Thoracic aorta endothelial cell (primary cell): ENCODE data around the genes CNGB1 and USB1.

DNA sequence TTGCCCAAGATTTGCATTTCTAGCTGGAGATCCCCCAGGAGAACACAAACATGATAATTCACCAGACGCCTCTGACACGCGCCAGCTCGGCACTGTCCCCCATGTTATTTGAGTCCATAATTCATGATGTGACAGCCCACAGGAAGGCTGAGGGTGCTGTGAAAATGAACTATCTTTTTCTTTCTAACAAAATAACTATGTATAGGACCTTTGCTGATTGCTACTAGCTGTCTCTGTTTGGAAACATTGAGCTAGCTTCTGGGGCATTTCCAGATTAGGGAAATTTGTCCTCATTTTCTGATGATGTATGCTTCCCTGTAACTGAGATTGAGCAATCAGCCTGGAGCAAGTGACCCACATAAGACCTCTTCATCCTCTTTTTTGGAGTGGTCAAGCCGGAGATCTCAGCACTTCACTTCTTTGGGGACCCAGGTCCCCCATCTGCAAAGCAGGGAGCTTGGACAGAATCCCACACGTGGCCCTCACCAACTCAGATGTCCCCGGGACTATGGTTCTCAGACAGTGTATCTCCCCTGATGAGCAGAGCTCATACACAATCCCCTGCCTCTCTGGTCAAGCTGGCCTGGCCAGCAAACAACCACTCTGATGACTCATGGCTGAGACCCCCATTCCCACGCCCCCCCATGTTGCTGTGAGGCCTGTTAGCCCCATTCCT, 80.5 kb downstream of the CNGB1 start:
- CAGE, long polyA plus RNA = no peak

- CAGE, long polyA plus RNA = no peak
These were observed at the start of gene CNGB1 for GRCh38 chr16:57970940-57971386. Gene CNGB1 (minus strand): TSS chr16:57971128.

DNA sequence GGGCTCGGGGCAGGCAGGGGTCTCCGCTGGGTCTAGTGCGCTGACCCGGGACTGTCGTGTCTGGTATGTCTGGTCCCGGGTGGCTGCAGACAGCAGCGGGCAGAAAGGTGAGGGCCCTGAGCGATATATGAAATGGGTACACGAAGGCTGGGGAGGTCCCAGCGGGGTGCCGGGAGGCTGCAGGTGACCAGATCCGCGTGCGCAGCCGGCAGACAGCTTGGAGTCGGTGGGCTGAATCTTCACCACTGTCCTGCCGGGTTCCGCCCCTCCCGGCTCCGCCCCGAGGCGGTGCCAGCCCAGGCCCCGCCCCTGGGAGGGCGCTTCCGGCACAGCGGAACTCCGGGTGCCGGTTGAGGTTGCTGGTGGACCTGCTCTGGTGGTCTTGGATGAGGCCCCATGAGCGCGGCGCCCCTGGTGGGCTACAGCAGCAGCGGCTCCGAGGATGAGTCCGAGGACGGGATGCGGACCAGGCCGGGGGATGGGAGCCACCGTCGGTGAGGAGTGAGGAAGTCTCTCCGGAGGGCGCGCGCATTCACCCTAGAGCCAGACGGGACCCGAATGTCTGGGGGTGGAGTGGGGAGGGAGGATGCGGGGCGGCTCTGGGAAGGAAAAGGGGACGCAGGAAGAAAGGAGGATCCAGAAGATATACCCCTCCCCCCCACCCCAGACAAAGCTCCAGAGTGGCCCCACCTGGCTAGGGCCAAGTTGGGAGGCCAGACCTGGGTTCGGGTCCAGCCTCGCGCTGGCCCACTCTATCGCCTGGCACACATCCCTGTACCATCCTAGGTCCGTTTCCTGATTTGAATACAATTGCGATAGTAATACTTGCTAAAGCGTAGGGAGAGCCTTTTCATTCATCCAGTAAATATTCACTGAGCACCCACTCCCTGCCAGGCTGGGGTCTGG, at the start of gene USB1:
Gene USB1, plus strand, starts transcription at position 320 of the 906 bp plus-strand sequence.
- CAGE, long polyA plus RNA = no peak

DNA sequence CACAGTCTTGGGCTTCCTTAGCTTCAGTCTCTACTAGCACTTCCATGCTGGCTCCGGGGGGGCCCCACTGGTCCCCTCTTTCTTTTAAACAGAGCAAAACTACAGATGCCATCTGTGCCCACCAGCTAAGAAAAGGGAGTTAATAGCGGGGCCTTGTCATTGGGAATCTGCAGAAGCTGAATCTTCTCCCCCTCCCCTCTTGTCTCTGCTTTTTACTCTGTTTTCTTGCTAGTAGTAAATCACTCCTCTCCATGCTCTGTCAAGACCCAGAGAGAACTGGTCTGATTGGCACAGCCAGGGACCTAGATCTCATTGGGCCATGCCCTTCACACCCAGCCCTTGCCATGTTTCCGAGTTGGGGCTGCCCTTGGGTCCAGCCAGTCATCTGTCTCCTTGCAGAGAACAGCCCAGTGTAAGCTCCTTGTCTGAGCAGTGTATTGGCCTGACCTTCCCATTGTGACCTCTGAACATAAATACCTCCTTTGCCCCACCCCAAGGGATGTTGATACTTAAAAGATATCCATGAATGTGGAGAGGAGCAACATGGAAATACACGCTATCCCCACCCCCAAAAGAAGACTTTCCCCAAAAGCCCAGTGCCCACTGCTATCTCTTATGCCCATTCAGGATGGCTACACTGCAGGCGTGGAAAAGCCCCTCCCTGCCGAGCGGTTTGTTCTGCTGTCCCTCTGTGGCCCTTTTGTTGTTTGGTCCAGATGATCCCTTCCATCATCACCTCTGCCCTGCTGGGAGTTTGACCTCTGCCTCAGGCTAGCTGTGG, 3.9 kb downstream of the MMP15 start:
- CAGE, long polyA plus RNA = no peak

- CAGE, long polyA plus RNA = no peak
These were observed 12.6 kb downstream of the MMP15 start for GRCh38 chr16:58038284-58038511.

- CAGE, long polyA plus RNA = no peak
These were observed 17.1 kb downstream of the GINS3 start for GRCh38 chr16:58409325-58409844.

GRCh38 chr16:58471274-58471794, 28.6 kb upstream of the NDRG4 start:
- CAGE, long polyA plus RNA = no peak

DNA sequence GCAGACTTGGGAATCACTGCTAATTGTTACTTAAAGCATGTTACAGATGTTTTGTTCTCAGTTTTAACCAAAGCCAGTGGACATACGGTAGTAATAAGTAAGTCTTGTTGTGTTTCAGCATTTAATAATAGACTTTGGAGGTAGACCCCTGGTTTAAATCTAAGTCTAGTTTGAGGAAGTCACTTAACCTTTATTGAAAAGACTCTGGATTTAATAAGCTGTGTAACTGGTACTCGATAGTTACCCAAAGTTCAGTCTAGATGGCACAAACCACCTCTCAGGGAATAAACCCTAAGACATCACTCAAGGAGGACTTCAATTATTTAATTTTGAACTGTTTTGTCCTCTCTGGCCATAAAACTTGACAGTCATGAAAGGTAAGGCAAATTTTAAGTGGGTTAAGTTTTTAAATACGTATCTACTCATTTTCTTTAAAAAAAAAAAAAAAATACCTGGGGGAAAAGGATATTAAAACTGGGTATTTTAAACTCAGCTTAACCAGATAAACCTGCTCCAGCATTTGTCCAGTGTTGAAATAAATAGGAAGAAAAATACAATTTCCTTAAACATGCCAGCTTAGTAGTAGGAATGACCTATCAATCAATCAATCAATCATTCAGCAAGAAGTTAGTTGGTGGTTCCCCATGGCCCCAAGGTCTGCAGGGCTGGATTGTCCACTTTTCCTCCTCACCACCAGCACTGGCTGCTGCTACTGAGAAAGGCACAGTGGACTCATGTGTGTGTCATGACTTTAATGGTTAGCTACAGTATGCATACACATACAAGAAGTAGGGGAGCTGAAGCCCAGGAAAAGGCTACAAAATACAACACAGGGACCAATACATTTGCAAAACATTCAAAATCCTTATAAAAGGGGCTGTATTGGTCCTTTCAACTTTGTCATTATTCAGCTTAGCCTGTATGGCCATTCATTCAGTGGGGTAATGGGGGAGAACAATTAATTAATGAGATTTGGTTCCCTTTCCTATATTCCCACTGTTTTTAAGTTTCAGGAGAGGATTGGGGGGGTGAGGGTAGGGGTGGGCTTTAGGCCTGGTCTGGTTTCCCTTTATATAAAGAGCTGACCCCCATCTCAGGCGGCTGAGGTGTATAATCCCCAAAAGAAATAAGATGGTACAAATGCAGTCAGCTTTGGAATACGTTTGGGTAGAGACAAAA, 4.3 kb downstream of the SETD6 start:
- CAGE, long polyA plus RNA = no peak

GRCh38 chr16:58852323-58852861, 118.3 kb upstream of the GOT2 start:
- CAGE, long polyA plus RNA = no peak

GRCh38 chr16:59170008-59170477, 435.9 kb upstream of the GOT2 start:
- CAGE, long polyA plus RNA = no peak

- CAGE, long polyA plus RNA = no peak
These were observed 544.5 kb downstream of the CDH8 start for GRCh38 chr16:61491811-61492117.

- CAGE, long polyA plus RNA = no peak
These were observed 2.0 kb upstream of the CDH11 start for GRCh38 chr16:65123944-65124154.

GRCh38 chr16:65125586-65126531, 4.0 kb upstream of the CDH11 start:
- CAGE, long polyA plus RNA = no peak

- CAGE, long polyA plus RNA = no peak
These were observed 238.9 kb upstream of the CDH5 start for GRCh38 chr16:66127649-66128030.

GRCh38 chr16:66142870-66143207, 223.7 kb upstream of the CDH5 start:
- CAGE, long polyA plus RNA = no peak

DNA sequence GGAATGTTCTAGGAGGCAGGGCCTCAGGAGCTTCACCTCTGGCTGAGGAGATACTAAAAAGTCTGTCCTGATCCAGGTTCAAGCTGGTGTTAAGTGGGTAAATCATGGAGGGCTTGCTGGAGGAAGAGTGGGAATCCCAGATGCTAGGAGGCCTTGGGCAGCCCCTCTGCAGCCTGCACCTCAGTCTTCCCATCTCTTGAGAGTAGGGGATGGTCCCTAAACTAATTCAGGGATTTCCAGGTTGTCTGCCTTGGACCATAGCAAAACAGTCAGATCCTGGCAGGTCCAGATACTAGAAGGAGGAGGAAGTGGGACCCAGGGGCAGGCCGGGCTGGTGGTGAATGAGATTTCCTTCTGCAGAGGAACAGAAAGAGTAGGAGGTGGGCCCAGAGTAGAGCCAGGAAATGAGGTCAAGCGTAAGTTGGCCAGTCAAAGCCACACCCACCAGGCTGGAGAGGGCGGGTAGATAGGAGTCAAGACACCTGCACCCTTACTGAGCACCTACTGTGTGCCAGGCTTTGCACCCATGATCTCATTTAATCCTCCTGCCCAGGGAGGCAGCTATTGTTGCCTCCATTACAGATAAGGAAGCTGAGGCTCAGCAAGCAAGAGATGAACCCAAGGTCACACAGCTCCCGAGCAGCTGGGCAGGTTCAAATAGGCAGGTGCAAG, 2.5 kb downstream of the CDH5 start:
- CAGE, long polyA plus RNA = no peak

DNA sequence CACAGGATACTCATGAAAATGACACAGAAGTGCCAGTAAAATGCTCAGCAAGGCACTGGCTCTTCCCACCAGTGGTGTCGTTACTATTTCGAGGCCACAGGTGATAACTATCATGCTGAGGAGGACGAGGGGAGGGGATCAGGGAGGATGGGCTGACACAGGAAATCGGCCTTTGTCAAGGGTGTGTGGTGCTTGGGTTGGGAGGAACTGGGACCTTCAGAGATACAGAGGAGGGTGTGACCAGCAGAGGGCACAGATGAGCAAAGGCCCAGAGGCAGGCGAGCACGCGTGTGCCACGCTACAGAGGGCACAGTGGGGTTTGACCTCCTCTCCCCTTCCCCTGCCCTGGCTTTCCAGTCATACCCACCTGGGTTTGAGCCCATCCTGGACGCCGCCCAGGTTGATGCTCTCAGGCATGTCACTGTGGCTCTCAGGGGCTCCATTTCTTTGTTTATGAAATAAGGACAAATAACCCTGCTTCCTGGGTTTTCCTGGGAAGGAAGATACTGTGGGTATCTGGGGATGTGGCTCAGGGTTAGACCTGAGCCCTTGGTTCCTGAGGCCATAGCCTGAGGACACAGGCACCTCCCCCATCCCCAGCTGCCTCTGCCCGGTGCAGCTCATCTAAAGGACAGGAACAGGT, 51.7 kb downstream of the BEAN1 start:
- CAGE, long polyA plus RNA = no peak

DNA sequence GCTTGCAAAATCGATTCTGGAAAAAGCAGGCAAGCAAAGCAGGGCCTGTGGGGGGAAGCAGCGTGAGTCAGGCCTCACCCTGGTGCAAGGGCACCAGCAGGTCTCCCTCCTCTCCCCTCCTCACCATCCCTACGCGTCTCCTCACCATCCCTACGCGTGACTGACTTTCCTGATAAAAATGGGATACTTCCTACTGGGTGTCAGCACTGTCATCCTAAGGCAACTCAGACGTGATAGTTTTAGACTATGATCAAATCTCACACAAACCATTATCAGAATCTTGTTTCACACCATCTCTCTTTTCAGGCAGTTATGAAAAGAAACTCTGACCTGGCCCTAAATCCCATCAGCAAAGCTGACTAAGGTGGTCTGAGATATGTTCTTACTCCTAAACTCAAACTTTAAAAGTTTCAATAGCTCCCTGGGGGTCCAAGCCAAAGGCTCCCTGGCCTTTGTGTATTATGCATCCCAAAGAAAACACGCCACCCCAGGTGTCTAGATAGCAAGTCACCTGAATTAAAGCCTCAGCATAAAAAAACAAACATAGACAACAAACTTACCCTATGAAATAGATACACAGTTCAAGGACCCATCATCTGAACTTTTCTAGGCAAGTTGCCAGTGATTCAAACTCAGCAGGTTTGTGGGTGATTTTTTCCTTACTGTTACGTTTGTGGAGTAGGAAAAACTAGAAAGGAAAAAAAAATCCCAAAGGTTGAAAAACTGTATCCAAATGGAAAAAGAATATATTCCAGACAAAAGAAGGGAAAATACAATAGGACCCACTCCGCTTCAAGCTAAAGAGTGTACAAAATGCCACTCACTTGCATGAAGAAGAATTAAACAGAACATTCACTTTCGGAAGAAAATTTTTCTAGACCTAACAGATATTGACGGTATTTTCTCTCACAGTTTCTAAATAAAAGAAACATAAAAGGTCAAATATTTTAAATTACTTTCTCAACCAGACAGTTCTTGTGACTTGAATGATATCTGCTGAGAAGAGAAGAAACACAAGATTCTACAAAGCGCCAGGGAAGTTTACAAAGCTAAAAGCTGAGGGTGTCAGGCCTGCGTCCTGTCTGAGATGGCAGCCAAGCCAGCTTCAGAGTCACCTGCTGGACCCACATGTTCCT, 12.5 kb downstream of the CMTM3 start:
- CAGE, long polyA plus RNA = no peak

- CAGE, long polyA plus RNA = no peak
These were observed 7.9 kb downstream of the DYNC1LI2 start for GRCh38 chr16:66743517-66743841.

- CAGE, long polyA plus RNA = no peak
These were observed 4.8 kb upstream of the PHAF1 start for GRCh38 chr16:67104899-67105354.